AG04449 (cell line): Measurements from ENCODE around the gene CERK.

- RRBS = no CpG with 5 or more reads among the region's 5 CpGs
These were observed 38.5 kb upstream of the CELSR1 start for GRCh38 chr22:46575939-46576333.

- RRBS = no CpG with 5 or more reads among the region's 4 CpGs
These were observed 40.6 kb upstream of the CELSR1 start for GRCh38 chr22:46578069-46578436.

DNA sequence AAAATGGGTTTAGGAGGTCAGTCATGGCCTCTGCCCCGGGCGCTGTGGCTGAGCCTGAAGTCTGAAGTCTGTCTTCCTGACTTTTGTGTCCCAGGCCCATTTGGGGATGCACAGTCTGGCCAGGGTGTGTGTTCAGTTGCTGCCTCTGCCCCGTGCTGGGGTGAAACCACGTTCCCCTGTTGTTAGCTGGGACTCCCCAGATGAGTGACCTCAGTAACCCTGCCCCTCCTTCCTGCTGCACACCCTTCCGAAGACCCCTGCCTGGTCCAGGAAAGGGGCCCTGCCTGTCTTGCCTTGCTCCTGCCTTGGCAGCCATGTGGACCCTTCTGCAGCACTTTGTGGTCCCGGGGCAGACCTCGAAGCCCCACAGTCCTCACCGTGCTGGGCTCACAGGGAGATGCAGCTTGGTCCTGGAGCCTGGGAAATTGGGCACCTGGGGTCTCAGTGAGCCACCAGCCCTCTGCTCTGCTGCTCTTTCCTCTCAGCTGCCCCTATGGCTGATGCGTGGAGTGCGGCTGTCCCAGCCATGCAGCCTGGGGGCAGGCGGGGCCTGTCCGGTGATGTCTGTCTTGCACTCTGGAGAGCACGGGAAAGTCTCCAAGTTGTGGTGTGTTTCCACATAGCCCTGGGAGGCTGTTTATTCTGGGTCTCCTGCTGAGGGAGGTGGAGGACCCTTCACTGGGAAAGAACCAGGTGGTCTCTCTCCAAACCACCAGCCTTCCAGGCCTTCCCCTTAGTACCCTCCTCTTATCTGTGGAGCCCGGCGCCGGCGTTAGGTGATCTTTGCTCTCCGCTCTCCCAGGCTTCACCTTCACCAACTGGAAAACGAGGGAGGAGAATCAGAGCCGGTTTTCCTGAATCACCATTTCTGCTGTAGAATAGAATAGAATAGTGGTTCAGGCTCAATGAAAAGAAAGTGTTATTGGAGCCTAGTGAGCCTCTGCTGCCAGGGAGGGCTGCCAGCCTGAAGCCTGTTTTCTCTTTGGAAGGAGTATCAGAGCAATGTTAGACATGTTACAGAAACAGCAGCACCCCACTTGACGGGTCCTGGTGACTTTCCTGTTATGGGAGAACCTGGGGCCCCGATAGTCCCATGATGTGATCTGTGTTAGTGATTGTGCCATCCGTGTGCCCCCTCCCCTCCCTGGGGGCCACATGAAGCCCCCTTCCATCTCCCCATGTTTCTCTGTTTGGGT, 41.3 kb upstream of the GRAMD4 start:
- RRBS = 80% methylated on average over 5 of the region's 23 CpGs

- RRBS = no CpG with 5 or more reads among the region's 17 CpGs
These were observed 25.5 kb upstream of the GRAMD4 start for GRCh38 chr22:46594655-46595118.

DNA sequence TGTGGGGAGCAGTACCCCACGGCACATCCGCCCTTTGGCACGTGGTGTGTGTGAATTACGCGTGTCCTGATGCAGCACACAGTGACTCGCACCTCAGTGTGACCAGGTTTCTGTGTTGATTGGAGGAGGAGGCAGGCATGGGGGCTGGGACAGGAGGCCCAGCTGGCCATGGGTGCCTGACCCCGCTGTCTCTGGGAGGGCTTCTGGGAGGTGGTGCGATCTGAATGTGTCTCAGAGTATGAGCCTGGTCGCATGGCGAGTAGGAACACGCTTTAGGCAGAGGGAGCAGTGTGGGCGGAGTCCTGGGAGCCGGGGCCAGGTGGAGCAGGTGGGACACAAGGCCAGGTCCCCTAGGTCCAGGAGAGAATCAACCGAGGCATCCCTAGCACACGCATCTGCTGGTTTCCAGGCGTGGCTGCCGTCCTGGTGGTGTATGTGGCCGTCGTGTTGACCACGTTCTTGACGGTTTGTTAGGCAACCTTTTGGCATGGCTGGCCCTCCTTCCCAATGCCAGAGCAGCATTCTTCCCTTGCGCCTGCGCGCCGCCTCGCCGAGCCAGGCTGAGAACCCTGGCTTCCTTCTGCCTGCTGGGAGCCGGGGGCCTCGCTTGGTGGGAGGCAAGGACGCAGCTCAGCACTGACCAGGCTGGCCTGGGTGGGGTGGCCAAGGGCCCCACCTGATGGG, 5.8 kb downstream of the GRAMD4 start:
- RRBS = no CpG with 5 or more reads among the region's 30 CpGs

DNA sequence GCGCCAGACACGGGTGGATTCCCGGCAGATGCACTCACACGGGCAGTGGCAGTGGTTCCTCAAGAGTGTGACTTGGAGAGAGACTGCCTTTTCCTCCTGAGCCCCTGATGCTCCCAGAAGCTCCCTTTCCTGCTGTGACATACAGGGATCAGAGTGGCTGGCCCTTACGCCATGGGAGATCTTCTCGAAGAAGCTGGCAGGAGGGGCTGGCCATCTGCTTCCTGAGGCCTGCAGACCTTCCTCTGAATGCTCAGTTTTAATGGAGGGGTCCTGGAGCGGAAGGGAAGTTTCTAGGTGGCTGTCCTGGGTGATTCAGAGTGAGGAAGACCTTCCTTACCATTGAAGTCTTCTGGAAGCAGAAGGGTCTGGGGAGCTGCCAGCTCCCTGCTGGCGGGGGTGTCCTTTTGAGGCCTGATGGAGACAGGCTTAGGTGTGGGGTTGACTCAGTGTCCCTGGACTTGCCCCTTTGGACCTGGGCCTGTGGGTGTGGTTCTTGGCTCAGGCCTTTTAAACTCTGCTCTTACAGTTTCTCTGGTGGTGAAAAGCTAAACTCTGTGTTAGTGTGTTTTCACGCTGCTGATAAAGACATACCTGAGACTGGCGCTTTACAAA, 26.1 kb downstream of the GRAMD4 start:
- RRBS = no CpG with 5 or more reads among the region's 10 CpGs

DNA sequence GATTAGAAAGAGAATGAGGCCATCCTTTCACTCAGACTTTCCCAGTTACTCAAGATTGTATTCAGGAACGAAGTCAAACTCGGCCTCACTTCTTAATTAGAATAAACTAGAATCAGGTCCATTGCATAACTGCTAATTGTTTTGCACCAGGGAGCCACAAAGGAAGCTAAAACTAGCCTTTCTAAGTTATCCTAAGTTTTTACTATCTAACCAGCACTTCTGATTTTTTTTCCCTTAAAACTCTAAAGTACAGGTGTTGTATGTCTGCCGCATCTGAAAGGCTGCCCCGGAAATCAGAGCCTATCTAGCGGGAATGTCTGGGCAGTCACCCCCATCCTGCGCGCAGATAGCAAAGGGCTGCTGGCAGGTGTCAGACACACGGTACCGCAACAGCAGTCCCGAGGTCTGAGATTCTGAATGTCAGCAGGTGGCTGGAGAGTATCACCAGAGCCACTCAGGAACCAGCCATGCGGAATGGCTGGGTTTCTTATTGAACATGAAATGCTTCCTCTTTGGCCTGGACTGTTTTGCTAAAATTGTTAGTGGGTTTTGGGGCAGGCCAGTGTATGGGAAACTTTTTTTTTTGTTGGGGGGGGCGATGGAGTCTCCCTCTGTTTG, 53.5 kb downstream of the CERK start:
- RRBS = no CpG with 5 or more reads among the region's 12 CpGs

DNA sequence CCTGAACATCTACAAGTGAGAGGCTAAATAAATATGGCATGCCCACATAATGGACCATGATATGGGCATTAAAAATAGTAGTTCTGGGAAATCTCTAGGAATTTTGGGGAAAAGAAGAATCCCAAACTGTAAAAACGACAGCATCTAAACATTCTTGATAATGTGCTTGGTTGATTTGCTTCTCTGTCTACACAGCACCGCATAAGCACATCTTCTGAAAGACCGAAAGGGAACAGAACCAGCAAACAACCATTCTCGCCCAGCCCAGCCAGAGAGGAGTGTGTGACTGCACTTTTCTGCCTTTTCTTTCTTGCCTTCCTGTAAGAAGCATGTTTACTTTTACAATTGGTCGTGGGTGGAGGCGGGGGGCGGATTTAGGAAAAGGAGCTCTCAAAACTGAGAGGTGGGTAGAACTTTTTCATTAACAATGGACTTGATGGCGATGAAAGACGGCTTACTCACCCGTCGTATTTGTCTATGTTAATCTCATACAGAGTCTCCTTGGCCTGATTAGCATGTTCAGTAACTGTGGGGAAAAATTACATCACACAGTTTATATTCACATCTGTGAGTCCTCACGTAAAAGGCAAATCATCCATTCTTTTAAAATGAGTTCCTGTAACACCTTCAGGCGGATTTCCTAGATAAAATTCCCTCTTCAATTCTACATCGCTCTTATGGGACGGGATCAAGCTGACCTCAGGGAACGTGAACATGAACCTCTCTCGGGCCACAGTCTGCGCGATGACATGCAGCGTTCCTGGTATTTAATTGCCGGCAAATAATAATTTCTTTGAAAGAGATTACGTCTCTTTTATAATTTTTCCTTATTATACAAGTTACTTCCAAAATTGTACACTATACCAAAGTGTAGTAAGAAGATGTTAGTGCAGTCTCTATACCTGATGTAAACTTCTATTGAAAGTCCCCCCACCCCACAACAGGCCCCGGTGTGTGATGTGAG, 27.1 kb downstream of the CERK start:
- RRBS = no CpG with 5 or more reads among the region's 23 CpGs

GRCh38 chr22:46737956-46738785, at the start of gene CERK:
Gene CERK (minus strand): TSS chr22:46738252.
- RRBS = 2% methylated on average over 27 of the region's 109 CpGs

DNA sequence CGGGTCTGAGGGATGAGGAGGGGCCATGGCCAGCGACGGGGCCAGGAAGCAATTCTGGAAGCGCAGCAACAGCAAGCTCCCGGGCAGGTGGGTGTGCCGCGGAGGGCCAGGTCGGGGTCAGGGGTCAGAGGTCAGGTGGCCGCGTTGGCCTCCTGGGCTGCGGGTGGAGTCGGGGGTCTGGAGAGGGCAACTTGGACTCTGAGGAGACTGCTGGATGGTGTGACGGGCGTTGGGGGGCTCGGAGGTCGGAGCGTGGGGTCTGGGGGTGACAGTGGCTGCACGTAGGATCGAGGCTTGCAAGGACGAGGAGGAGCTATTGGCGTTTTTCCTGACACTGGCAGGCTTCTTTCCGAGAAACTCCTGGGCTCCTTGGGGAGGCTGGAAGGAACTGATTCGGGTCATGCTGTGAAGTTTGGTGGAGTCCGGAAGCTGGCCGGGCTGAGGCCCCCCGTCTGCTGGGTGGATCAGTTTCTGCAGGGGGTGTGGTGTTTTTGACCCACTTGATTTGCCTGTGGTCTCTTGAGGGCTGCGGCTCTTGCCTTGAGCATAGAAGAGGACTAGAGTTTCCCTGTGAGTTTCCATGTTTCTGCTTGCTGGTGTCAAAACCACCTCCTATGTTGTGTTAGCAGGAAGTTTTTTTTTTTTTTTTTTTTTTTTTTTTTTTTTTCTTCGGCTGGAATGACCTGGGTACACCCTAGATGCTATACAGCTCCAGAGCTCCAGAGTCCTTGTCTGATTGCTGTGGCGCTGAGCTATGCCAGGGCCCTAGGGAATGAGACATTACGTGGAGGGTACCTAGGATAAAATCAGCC, 518 bp downstream of the TBC1D22A start:
- RRBS = 0% methylated on average over 1 of the region's 30 CpGs

DNA sequence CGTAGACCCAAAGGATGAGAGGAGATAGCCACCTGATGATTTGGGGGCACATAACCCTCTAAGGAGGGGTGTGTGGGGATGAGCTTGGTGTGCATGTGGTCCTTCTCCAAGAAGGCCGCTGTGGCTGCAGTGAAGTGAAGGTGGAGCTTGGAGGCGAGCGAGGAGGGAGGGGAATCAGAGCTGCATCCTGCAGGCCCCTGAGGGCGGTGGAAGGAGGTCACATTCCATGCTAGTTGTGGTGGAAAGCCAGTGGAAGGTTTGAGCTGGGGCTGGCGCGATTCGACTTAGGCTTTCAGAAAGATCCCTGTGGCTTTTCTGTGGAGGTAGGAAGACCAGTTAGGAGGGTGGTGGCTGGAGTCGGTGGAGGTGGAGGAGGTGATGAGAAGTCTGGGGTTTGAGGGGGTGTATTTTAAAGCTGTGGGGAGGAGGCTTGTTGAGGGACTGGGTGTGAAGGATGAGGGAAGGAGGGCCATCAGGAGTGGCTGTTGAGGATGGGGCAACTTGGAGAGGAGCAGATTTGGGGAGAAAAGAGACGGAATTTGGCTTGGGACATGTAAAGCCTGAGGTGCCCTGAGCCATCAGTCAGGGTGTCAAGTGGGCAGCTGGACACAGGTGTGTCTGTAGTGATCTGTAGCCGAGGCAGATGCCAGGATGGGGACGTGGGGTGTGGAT, 62.0 kb downstream of the TBC1D22A start:
- RRBS = no CpG with 5 or more reads among the region's 12 CpGs

- RRBS = no CpG with 5 or more reads among the region's 3 CpGs
These were observed 73.7 kb downstream of the TBC1D22A start for GRCh38 chr22:46836117-46836605.

DNA sequence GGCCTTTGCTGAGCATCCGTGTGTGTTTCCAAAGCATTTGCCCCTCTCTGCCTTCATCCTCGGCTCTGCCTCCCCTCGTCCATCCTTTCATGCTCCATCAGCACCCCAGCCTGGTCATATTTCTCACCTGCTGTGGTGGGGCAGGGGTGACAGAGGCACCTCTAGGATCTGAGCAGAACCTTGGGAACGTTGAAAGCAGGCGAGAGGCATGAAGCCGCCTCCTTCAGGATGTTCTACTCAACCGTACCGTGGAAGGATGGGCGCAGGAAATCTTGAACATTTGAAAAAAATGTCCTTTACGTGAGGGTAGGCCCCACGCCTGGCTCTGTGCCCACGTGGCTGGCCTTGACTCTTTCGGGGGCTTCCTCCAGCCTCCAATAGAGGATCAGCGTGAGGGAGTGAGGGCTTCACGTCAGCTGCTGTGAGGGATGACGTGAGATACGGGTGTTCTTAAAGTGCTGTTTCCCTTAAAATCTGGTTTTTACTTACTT, 90.7 kb downstream of the TBC1D22A start:
- RRBS = no CpG with 5 or more reads among the region's 17 CpGs

GRCh38 chr22:46934798-46935340, 172.4 kb downstream of the TBC1D22A start:
- RRBS = no CpG with 5 or more reads among the region's 5 CpGs

DNA sequence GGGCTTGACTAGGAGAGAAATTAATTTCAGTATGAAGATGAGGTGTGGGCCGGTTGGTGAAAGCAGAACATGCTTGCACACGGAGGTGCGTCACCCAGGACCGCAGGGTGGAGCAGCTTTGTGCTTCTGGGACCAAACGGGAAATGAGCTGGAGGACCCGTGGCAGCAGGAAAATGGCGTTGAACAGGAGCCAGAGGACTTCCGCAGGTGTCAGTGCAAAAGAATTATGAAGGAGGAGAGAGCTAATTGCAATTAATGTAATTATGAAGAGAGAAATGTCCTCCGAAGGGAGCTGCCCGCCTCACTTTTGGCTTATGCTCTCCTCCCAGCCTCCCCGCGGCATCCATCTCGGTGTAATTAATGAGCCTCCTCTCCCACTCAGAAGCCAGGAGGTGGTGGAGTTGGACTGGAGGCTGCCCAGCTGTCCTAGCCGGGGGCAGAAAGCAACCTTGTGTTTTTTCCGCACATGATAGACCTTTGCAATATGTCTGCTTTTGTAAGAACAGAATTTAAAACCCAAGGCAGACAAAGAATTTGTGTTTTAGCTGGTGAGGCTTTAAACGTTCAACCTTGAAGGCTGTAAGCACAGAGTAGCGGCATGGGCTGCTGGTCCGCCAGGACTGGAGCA, 180.5 kb downstream of the TBC1D22A start:
- RRBS = no CpG with 5 or more reads among the region's 18 CpGs

- RRBS = no CpG with 5 or more reads among the region's 20 CpGs
These were observed 211.7 kb downstream of the TBC1D22A start for GRCh38 chr22:46974099-46974508.

DNA sequence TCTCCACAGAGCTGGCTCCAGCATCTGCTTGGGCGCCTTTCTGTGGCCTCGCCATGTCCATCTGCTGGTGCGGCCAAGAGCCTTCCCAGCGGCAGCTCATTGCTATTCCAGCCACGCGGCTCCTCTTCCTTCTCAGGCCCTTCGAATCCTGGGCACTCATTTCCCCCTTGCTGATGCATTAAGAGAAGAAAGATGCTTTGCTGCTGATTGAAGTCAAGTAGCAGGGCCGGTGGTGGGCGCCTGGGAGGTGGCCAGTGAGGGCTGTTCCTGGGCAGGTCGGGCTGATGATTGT, 292.0 kb downstream of the TBC1D22A start:
- RRBS = no CpG with 5 or more reads among the region's 10 CpGs

DNA sequence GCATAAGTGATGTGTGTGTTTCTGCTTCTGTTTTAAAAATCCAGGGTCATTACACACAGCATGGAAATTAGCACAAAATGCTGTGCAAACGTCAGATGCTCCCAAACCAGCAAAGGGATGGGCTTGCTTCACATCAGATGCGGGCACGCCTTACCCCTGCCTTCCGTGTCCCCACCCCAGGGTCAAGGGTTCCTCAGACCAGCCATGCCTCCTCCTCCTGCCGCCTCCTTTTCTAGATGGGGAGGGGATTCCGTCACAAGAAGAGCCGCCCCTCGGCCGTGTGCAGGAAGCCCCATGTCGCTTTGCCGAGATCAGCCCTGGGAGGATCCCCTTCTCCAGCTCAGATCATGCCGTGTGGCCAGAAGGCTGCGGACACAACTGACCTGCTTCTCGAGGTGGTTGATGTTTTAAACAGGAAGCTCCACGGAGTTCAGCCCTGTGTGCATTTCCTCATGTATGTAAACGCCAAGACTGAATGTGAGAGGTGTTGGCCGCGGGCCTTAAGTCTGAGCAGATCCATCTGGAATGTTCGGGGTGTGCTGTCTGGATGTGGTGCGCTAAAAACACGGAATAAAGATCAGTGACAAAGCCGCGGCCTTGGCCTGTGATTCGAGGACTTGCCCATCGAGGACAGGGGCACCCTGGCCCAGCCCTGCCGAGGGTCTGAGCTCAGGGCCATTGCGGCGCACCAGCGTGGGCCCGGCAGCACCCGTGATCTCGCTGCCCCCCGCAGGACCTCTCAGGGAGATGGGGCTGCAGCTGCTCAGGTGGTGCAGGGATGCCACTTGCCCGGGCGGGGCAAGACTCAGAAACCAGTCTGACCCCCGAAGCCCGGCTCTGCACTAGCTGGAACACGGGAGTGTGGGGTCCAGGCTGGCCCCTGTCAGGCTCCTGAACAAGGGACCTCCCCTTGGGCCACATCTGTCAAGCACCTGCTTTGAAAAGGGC, 412.9 kb downstream of the TBC1D22A start:
- RRBS = 96% methylated on average over 5 of the region's 38 CpGs

- RRBS = no CpG with 5 or more reads among the region's 10 CpGs
These were observed 574.7 kb downstream of the TBC1D22A start for GRCh38 chr22:47337097-47337700.

- RRBS = no CpG with 5 or more reads among the region's 11 CpGs
These were observed 392.0 kb upstream of the TAFA5 start for GRCh38 chr22:48097301-48097863.